AG08470 (cell line): ENCODE measurements around a stretch of chr7.

DNA sequence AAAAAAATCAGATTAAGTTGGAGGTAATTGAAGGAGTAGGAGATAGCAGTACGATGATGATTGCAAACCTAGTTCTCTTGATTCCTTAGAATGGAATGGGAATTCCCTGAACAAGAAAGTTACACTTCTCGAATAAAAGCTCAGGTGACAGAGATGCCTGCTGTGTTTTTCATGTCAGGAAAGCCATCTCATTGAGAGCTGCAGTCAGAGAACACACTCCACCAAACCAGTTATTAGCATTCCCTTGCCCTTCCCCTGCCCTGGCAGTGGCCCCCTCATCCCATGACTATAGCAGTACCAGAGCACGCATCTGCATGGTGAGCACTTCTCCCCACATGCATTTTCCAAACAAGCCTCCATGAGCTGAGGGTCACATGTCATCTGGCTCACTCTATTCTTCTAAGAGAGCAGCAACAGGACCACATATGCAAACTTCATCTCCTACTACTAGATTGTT, 42.4 kb upstream of the FGL2 start:
- RRBS = no CpG with 5 or more reads among the region's 3 CpGs

GRCh38 chr7:77331724-77332067, 84.5 kb downstream of the GSAP start:
- RRBS = no CpG with 5 or more reads among the region's 3 CpGs

DNA sequence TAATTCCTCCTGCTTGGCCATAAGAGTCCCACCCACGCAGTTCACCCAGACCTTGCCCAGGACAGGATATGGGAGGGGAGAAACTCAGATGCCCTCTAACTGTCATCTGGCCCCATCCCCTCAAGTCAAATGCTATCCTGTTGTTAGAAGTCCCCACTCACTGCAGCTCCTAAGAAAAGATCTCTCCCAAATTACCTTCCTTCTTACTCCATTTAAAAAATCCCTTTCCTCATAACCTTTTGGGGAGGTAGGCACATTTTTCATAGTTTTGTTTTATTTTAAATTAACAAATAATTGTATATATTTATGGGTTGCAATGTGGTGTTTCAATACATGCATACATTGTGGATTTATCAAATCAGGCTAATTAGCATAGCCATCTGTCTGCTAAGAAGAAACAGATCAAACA, 84.1 kb downstream of the GSAP start:
- RRBS = no CpG with 5 or more reads among the region's 1 CpG

DNA sequence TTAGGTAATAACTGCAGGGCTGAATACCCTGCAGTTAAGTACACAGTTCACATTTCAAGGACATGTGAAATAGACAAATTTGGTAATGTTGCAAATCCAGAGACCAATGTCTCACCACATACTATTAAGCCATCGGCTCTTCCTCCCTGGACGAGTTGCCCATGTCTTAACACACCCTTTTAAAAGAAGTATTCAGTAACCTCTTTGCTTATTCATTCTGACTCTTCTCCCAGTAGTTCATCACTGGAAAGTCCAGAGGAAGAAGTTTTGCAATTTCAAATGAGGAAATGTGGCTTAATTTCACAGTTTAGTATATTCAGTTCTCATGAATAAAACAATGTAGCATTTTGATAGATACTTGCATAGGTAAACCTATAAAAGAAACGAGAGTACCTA, 6.0 kb downstream of the GSAP start:
- RRBS = no CpG with 5 or more reads among the region's 3 CpGs

GRCh38 chr7:77502250-77502693, 34.8 kb upstream of the PTPN12 start:
- RRBS = no CpG with 5 or more reads among the region's 9 CpGs

DNA sequence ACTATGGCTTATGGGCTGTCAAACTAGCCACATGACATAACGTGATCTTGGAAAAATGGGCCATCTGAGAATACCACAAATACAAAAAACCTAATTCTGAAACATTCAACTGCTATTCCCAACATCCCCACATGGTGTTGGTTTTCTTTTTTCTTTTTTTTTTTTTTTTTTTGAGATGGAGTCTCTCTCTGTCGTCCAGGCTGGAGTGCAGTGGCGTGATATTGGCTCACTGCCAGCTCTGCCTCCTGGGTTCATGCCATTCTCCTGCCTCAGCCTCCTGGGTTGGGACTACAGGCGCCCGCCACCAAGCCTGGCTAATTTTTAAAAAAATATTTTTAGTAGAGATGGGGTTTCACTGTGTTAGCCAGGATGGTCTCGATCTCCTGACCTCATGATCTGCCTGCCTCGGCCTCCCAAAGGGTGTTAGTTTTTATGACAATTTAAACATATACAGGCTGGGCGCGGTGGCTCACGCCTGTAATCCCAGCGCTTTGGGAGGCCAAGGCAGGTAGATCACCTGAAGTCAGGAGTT, 17.3 kb upstream of the RSBN1L start:
- RRBS = no CpG with 5 or more reads among the region's 11 CpGs

GRCh38 chr7:77796412-77796888, 1.8 kb downstream of the TMEM60 start:
- RRBS = no CpG with 5 or more reads among the region's 2 CpGs

GRCh38 chr7:78198339-78198605, 400.0 kb upstream of the TMEM60 start:
- RRBS = no CpG with 5 or more reads among the region's 7 CpGs

- RRBS = no CpG with 5 or more reads among the region's 1 CpG
These were observed 432.5 kb upstream of the TMEM60 start for GRCh38 chr7:78230810-78231082.

GRCh38 chr7:78284975-78285461, 486.8 kb upstream of the TMEM60 start:
- RRBS = no CpG with 5 or more reads among the region's 4 CpGs

- RRBS = no CpG with 5 or more reads among the region's 6 CpGs
These were observed 683.0 kb downstream of the MAGI2 start for GRCh38 chr7:78770416-78770914.

DNA sequence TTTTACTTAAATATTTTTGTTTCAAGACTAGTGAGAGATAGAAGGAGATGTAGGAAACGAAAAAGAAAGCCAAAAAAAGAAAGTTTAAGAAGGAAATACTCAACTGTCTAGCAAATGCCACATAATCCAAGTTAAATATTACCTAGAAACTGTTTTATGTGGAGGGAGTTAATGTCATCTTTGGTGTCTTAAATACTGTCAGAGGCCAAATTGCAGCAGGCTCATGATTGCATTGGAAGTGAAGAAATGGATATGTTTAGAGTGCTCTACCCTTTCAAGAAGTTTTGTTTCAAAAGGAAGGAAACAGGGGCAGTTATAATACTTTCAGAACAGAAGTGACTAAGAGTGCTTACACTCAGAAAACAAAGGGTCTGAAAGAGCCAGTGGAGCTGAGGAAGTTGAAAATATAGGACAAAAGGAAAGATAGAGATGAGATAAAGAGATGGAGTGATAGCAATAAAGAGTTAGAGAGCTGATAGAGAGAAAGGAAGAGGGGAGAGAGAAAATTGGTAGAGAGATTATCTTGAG, 28.1 kb upstream of the GNAI1 start:
- RRBS = no CpG with 5 or more reads among the region's 1 CpG

DNA sequence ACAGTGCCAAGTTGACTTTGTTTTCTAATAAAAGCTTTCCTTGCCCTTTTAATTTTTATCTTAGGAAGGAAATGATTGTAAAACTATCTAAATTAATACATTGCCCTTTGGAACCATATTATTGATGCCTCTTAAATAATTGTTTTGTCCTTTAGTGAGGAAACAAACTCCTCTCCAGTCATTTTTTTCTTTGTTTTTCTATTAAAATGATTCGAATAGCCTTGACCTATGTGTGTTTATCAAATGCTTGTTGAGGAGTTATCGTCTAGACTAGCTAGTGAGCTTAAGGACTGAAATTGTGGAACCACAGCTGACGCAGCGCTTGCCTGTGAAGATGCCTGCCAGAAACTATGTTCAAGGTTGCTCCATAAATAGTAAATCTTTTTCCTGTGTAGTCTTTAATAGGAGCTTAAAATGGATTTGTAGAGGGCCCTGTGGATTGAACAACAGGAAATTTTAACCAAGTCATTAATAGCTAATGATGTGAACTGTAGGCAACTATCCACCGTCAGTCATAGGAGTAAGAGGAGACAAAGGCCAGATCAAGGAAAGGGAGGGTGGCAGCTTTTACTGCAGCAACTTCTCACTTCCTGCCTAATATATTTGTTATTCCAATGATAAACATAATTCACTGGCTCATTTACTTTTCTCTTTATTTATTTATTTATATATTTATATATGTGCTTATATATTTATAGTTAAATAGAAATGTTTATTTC, 145.1 kb downstream of the GNAI1 start:
- RRBS = no CpG with 5 or more reads among the region's 5 CpGs

DNA sequence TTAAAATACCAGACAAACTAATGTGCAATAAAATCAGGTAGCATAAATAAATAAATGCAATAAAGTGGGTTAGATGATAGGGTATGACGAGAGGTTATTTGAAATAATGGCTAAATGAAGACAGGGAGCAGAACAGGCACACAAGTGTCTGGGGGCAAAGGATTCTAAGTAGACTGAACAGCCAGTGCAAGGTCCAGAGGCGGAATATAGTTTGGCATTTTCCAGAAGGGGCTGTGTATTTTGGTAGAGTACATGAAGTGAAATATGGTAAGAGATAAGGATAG, 44.6 kb upstream of the CD36 start:
- RRBS = no CpG with 5 or more reads among the region's 2 CpGs

DNA sequence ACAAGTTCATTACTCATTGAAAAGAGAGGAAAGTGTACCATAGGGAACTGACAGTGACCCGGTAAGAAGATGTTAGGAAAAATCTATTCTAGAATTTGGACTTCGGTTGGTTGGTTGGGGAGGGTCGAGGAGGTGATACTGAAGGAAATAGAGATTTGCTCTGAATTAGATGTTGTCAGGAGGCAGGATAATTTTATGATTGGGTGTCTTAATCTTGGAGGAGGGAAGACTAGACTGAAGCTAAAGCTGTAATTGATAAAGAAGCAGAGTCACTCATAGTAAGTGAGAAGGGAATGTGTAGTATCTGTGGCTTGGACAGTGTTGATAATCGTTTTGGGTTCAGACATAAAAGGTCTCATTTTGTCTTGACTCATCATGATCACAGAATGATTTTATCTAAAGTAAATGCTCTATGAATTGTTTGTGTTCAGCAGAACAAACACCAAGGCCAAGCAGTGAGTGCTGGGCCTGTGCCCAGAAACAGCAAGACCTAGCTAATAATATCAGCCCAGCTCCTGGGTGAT, 26.8 kb upstream of the CD36 start:
- RRBS = no CpG with 5 or more reads among the region's 4 CpGs

DNA sequence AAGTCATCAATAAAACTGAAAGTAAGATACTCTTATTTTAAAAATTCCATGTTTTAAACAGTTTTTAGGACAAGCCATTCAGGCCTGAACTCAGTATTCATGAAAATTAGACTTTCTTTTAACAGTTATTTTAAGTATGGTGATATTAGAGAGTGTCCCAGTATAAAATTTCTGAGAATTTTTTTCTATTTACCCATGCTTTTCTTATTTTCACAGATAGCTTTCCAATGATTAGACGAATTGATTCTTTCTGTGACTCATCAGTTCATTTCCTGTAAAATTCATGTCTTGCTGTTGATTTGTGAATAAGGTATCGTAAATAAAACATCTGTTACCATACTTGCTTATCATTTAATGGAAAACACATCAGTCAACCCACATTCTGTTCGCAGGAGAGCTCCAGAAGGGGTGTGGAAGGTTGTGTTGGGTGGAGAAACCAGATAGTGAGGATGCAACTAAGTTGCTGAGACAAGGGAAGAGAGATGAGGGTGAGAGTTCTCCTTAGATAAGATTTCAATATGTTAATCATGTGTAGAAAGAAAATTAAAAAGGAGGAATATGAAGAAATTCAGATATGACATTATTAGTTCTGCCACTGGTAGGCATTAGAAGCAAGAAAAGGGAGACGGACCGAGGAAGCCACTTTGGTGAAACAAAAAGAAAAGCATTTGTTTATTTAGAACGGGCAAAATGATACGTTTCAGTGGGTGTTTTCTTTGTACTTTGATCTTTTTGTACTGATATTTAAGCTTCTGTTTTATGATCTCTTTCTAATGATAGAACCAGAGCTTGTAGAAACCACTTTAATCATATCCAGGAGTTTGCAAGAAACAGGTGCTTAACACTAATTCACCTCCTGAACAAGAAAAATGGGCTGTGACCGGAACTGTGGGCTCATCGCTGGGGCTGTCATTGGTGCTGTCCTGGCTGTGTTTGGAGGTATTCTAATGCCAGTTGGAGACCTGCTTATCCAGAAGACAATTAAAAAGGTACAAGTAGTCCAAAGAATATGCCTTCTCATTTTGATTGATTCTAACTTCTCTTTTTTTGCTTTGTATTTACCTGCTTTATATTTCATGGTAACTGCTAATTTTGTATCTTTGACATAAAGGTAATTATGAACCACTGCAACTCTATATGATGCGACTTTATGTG, 7.8 kb downstream of the CD36 start:
- RRBS = no CpG with 5 or more reads among the region's 10 CpGs

DNA sequence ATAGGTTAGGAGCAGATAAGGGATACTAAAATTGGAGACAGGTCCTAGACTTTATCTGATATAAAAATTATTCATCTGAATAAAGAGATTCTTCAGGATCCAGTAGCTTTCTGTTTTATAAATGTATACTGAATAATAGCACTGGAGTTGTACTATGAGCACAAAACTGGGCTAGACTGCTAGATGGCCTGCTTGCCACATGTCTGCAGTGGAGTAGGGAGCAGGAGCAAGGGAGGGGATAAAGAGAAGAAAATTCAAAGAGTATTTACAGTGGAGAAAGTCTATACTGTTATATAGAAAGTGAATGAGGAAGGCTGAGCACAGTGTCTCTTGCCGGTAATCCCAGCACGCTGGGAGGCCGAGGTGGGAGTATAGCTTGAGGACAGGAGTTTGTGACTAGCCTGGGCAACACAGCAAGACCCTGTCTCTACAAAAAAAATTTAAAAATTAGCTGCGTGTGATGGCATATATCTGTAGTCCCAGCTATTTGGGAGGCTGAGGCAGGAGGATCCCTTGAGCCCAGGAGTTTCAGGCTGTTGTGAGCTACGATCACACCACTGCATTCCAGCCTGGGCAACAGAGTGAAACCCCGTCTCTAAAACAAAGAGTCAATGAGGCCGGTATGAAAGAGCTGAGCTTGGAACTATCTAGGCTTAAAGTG, 41.7 kb downstream of the CD36 start:
- RRBS = no CpG with 5 or more reads among the region's 7 CpGs

- RRBS = no CpG with 5 or more reads among the region's 5 CpGs
These were observed 2.3 kb upstream of the SEMA3C start for GRCh38 chr7:80921147-80921651.

DNA sequence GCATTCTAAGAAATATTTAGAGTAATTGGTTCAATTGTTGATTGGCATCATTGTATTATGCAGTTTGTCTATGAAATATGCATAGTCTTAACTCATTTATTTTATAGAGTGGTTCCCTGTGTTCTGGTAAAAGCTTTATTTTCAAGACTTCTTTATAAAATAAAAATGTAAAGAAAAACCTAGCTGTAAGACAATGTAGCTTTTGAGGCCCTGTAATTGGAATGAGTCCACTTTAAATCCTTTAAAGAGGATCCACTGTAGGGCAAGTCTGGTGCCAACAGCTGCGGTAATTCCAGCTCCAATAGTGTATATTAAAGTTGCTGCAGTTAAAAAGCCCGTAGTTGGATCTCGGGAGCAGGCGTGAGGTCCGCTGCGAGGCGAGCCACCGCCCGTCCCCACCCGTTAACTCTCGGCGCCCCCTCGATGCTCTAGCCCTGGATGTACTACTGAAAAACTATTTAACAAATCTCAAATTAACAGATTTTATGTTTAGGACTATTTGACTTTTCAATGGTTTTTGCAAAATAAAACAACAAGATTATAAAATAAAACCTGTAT, 414.6 kb upstream of the SEMA3C start:
- RRBS = no CpG with 5 or more reads among the region's 13 CpGs

DNA sequence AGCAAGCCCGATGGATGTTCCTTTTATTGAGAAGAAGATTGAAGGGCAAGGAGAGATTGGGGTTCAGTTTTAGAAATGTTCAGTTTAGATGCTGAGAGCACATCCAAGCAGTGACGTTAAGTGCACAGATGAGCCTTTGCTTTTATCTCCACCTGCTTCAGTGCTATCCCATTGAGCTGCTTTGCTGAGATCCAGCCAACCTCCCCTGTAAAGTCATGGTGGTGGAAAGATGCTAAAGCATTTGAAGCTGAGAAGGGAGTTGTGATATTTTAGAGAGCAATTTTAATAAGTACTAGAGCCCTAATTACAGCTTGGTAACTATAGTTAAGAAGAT, 76.5 kb downstream of the HGF start:
- RRBS = no CpG with 5 or more reads among the region's 2 CpGs